Measurements from ENCODE around the genes SCG5, AVEN and GJD2.

GRCh38 chr15:31480690-31480995 lies 154.0 kb downstream of the KLF13 start:
- PRO-cap, result no peak

DNA sequence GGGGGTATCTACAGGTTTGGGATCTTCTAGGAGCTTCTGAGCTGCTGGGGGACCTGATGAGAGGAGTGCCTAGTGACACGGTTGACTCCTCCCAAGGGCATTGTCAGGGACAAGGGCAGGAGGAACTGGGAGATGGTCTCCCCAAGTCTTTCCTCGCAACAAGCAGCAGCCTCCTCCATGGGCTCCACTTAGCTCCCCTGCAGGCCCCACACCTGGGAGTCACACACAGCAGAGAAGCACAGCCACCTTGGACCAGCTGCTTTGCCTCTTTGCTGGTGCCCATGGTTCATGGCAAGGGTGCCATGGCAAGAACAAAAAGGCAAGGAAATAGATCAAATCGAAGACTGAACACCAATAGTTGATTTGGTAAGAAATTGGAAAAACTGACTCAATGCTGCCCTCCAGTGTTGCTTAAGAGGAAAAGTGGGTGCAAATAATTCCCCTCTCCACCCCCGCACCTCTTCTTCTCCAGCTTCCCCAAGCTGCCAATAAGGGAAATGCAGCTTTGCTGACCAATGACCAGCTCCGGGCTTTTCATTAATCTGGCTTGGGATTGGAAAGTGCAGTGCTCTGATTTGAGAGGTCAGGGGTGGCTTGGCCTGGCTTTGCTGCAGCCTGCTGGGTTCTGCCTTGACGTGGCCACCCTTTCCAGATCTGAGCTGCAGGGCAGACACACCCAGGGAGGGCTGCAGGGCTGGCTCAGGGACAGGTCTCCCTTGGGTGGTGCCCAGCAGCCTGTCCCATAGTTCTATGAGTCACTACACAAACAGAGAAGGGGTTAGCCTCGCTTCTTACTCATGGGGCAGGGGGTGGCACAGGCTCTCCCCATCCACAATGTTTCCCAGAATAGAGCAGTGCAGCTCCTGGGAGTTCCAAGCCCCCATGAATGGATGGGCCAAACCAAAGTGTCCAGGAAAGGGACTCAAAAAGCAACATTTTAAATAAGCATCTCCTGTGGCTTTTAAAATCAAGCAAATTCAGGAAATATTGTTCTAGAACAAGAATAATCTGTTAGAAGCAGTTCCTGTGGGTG lies 162.0 kb downstream of the KLF13 start:
- PRO-cap, result unidirectional peak, minus-strand start at position 656 of the sequence

DNA sequence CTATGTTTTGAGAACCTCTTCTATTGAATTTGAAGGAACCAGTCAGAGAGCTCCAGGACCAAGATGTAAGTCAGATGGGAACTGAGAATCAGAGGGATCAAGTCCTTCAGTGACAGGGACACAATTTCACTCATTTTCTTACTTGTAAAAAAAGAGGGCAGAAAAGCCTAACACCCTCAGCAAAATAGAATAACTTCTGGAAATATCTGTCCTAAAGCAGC lies 175.5 kb downstream of the KLF13 start:
- PRO-cap, result no peak

DNA sequence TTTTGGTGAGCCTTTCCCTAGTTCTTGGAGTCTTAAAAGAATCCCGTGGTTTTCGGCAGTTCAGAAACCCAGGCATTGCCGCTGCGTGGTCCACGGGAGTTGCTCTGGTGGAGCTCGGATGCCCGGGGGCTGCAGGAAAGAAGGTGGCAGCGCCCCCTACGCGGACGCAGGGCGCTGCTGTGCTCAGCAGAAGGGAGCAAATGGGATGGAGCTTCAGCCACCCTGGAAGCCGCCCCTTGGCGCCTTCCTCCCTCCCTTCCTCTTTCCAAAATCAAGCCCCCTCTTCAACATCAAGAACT lies 976 bp upstream of the CHRNA7 start:
- PRO-cap, result no peak

- PRO-cap, result no peak
These were observed 60.9 kb downstream of the GOLGA8K start for GRCh38 chr15:32342125-32342621.

DNA sequence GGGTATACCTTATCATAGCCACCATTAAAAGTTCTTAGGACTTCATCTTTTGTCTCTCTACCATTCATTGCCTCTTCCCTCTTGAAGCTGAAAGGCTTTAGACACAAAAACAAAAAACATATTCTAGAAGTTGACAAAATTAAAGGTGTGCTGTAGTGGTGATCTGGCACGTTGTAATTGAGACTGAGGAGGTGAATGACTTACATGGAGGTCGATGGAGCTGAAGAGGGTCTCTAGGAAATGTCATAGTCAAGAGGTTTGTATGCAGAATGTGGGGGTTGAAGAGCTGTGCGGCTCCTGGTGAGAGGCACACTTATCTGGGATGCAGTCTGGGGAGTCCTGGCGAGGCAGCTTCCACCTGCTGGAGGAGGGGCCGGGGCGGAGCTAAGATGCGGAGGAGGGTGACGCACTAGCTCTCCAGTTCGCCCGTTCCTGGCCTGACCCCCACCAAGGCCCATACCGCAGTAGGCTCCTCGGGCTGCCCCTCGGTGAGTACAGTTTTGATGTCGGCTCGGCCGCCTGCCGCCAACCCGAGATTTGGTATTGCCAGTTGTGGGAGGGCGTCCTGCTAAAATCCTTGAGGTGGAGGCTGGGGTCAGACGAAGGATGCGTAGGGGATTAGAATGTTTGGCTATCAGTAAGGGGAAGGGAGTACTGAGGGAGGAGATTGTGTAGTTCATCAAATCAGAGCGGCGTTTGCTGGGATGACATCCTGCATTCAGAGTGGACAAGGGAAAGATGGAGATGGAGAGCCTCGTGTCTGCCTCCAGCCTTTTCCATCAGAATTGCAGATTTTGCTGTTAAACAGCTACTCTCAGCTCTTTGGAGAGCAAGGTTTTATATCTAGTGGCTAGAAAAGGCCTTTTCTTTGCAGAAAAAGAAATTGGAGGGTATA lies at the start of gene SCG5:
SCG5 (plus strand) TSS at position 420 of the 895 bp plus-strand sequence.
- PRO-cap, result no peak

DNA sequence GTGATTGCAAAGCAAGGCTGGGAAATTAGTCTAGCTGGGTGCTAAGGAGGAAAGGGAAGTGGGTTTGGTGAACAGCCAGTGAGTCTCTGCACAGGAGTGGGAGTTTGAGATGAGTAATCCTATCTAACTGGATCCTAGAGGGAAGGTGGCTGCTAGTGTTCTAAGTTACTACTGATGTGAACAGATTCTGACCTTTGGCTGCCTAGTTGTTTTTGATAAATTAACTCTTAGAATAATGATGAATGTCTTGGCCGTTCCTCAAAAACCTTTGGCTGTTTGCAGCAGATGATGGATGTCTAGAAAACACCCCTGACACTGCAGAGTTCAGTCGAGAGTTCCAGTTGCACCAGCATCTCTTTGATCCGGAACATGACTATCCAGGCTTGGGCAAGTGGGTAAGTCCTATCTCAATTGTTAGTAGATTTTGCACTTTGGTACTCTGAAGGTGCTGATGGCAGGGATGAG lies 33.5 kb upstream of the GREM1 start:
- PRO-cap, result no peak

- PRO-cap, result no peak
These were observed 106.9 kb downstream of the GREM1 start for GRCh38 chr15:32824549-32825301.

- PRO-cap, result no peak
These were observed 116.4 kb downstream of the GREM1 start for GRCh38 chr15:32833963-32834896.

DNA sequence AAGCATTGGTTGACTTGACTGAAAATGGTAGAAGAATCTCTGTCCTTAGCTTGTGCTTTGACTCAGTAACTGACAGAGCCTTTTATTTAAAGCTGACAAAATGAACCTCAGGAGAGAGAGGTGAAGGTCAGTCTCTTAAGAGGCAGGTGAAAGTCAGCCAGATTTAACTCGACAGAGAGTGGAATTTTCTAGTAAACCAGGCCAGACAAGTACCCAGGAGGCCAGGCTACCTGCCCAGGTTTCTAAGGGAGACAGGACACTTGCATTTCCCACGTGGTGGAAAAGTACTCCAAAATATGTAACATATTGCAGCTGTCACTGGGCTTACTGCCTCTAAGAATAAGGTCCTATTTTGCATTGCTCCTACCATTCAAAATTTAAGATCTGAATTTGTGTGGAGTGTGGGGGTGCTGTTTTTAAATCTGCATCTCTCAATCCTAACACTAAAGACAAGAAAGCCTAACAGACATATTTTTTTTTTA lies 167.9 kb downstream of the FMN1 start:
- PRO-cap, result no peak

DNA sequence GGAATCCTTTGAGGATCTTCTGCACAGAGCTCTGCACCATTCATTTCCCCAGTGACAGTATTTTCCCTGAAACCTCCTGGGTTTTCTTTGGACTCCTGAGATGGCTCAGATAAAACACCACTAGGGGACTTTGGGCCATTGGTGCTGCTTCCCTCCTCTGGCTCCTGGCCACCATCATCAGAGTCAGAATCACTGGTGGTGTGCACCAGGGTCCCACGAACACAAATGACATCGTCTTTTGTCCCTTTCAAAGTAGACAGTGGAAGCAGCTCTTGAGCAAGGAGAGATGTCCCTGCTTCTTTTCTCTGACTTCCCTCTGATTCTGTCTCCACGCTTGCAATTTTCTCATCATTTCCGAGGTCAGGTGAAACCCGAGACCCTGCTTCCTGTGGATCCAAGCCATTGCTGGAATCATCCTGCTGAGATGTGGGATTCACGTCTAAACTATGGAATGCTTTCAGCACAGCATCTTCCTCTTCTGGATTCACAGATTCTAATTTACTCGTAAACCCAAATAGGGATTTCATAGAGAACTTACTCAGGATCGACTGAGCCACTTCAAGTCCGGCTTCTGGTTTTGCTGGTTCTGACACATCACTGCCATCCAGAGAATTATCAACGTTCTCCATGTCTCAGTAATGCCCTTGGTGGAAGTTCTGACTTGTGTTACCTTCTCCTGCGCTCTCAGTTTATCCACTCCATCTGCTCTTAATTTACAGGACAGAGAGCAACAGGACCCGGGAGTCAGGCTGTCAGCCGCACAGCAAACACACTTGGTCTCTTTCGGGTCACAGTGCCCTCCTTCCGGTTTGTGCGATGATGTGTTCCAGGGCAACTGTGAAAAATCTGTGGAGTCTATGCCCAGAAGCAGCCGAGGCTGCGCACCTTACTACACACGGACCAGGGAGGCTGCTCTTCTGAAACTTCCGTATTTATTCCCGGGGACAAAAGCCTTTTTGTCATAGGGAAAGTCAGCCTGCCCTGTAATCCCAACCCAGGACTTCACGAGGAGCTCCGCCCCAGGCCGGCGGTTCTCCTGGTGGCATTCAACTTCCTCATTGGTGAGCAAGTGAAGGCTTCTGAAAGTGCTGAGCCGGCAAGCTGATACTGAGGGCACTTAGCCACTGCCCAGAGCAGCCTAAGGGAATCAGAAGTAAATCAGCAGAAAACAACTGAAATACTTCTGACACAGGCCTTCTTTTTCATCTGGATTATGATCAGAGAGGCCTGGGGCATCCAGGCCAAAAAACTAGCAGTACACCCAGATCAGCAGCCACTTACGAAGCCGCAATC lies 126.8 kb downstream of the FMN1 start:
- PRO-cap, result bidirectional peak, plus-strand start at position 1,082 of the sequence, minus-strand start at position 919 of the sequence

DNA sequence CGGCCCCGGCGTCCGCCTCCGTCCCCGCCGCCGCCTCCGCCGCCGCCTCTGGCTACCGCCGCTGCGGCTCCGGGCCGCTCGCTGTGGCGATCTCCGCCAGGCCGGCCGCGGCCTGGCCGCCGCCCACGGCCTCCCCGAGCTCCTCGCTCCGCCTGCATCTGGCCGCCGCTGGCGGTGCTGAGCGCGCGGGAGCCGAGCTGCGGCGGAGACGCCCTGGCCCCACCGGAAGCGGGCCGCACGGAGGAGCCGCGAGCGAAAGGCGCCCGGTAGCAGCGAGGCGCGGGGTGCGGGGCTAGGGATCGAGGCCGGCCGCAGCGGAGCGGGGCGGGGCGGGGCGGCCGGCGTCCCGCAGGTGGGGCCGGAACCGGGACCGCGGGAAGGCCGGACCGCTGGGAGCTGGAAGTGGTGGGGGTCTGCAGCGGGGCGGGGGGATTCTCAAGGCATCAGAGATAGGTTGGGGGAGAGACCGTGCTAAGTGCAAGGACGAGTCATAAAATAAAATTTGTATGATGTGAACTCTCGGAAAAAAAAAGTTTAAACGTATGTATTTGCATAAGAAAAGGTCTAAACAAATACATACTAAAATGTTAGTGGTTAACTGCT lies at the start of gene AVEN:
AVEN (minus strand) TSS at position 316 of the 603 bp plus-strand sequence.
- PRO-cap, result bidirectional peak, plus-strand start at position 61 of the sequence, minus-strand start at position 80 of the sequence

GRCh38 chr15:34754910-34755218 lies at the start of gene GJD2:
Gene GJD2 (minus strand): TSS chr15:34754998.
- PRO-cap, result no peak

DNA sequence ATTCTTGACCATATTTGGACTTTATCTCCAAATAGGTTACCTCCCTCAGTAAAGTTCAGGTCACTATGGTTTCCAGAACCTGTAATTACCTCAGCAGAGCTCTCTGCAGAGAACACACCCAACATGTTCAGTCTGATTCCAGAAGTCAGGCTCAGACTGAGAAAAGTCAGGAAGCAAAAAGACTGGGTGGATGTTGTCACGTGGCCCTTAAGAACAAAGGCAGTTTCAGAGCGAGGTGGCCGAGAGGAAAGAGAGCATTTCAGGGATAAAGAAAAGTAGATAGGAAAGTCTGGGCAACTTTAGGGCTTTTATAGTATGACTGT lies 221.6 kb upstream of the NANOGP8 start:
- PRO-cap, result bidirectional peak, plus-strand start at position 222 of the sequence, minus-strand start at position 153 of the sequence

- PRO-cap, result no peak
These were observed 227.1 kb upstream of the NANOGP8 start for GRCh38 chr15:35312160-35312667.

- PRO-cap, result no peak
These were observed 190.0 kb downstream of the DPH6 start for GRCh38 chr15:35355796-35356488.

GRCh38 chr15:35665686-35666566 lies 120.0 kb upstream of the DPH6 start:
- PRO-cap, result no peak

- PRO-cap, result no peak
These were observed 151.8 kb upstream of the DPH6 start for GRCh38 chr15:35697553-35698297.

GRCh38 chr15:36427951-36428753 lies 151.3 kb upstream of the CDIN1 start:
- PRO-cap, result no peak

- PRO-cap, result no peak
These were observed 22.1 kb downstream of the CDIN1 start for GRCh38 chr15:36601477-36601988.

Data from mucosa of descending colon (tissue), 1 donor.